Epithelial cell of proximal tubule (primary cell): Measurements from ENCODE around the gene PRICKLE1.

DNA sequence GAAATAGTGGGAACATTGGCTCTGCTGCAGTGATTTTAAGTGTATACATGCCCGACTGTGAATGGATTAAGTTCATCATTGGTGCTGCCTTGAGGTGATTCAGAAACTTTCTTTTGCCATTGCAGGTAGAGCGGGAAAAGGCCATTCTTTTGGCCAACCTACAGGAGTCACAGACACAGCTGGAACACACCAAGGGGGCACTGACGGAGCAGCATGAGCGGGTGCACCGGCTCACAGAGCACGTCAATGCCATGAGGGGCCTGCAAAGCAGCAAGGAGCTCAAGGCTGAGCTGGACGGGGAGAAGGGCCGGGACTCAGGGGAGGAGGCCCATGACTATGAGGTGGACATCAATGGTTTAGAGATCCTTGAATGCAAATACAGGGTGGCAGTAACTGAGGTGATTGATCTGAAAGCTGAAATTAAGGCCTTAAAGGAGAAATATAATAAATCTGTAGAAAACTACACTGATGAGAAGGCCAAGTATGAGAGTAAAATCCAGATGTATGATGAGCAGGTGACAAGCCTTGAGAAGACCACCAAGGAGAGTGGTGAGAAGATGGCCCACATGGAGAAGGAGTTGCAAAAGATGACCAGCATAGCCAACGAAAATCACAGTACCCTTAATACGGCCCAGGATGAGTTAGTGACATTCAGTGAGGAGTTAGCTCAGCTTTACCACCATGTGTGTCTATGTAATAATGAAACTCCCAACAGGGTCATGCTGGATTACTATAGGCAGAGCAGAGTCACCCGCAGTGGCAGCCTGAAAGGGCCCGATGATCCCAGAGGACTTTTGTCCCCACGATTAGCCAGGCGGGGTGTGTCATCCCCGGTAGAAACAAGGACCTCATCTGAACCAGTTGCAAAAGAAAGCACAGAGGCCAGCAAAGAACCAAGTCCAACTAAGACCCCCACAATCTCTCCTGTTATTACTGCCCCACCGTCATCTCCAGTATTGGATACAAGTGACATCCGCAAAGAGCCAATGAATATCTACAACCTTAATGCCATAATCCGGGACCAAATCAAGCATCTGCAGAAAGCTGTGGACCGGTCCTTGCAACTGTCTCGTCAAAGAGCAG is 71.7 kb upstream of the FGD4 start:
- RAMPAGE, long total RNA: no peak
- RRBS: 97% methylated on average over 4 of the region's 20 CpGs

- RAMPAGE, long total RNA: no peak
- RRBS: no CpG with 5 or more reads among the region's 1 CpG
These were observed 56.4 kb downstream of the FGD4 start for GRCh38 chr12:32455793-32456159.

DNA sequence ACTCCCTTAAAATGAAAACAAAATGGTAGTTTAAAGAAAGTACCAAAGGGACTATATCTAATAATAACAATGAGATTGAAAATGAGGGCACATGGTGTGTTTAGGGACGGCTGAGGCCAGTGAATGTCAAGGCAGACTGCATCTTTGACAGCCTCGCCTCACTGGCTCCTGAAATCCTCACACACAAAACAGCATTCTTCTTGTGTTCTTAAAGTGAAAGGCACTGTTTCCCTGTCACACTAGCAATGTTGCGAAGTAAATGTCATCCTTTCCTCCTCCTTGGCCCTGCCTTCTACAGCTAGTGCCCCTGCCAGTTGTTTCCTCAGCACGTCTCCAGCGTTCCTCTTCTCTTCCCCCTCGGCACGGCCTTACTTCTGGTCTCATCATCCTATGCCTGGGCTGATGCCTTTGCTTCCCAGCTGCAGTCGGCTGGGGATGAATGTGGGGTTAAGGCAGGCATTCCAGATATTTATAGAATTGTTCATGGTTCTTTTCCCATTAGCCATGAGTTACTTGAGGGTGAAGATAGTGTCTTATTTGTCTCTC is 129.4 kb upstream of the DNM1L start:
- RAMPAGE, long total RNA: no peak
- RRBS: no CpG with 5 or more reads among the region's 8 CpGs

GRCh38 chr12:34347164-34347872 is 325.0 kb downstream of the ALG10 start:
- RAMPAGE, long total RNA: no peak
- RRBS: 77% methylated on average over 9 of the region's 44 CpGs

- RAMPAGE, long total RNA: no peak
- RRBS: 61% methylated on average over 7 of the region's 28 CpGs
These were observed 325.8 kb downstream of the ALG10 start for GRCh38 chr12:34348074-34348609.

DNA sequence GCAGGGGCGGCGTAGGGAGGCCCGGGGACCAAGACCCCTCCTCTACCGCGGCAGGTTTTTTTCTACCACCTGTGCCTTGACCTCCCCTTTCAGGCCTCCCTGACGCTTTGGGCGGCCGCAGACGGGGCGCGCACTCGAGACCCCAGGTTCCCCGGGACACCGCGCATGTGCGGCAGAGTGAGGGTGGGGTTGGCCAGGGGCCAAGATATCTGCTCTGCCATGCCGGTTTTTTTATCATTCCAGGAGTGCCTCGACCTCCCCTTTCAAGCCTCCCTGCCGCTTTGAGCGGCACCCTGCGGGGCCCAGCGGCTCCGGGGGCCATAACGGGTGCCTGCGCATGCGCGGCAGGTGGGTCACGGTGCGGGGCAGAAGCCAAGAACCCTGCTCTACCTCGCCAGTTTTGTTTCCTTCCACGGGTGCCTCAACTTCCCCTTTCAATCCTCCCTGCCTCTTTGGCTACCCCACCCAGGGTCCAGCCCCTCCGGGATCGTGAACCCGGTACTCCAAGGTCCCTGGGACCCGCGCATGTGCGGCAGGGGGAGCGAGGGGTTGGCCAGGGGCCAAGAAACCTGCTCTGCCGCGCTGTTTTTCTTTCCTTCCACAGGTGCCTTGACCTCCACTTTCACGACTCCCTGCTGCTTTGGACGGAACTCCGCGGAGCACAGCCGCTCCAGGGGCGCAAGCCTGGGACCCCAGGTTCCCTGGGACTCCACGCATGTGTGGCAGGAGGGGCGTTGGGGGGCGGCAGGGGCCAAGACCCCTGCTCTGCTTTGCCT is 328.2 kb downstream of the ALG10 start:
- RAMPAGE, long total RNA: no peak
- RRBS: 71% methylated on average over 9 of the region's 49 CpGs

DNA sequence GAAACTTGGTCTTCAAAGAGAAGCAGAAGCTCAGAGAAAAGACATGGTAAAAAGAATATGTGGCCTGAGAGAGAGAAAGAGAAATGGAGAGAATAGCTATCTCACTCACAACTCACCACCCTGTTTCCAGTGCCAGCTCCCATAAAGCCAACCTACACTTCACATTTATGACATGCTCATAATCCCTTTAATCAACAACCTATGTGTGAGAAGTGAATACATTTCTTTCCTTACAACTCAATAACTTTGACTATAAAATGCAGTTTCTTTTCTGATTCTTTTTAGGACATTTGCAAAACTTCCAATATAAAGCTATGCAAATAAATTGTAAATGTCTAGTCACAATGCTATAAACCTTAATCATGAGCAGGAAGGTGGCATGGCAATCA is 67.1 kb downstream of the CPNE8 start:
- RAMPAGE, long total RNA: no peak

DNA sequence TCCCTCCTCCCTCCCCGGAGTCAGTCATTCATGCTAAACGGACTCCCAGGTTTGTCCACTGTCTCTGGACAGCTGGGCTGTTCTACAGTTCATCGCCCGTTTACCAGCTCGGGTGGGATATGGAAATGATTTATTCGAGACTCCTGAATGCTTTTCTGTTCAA is 726 bp upstream of the KIF21A start:
- RAMPAGE, long total RNA: no peak
- RRBS: no CpG with 5 or more reads among the region's 6 CpGs

DNA sequence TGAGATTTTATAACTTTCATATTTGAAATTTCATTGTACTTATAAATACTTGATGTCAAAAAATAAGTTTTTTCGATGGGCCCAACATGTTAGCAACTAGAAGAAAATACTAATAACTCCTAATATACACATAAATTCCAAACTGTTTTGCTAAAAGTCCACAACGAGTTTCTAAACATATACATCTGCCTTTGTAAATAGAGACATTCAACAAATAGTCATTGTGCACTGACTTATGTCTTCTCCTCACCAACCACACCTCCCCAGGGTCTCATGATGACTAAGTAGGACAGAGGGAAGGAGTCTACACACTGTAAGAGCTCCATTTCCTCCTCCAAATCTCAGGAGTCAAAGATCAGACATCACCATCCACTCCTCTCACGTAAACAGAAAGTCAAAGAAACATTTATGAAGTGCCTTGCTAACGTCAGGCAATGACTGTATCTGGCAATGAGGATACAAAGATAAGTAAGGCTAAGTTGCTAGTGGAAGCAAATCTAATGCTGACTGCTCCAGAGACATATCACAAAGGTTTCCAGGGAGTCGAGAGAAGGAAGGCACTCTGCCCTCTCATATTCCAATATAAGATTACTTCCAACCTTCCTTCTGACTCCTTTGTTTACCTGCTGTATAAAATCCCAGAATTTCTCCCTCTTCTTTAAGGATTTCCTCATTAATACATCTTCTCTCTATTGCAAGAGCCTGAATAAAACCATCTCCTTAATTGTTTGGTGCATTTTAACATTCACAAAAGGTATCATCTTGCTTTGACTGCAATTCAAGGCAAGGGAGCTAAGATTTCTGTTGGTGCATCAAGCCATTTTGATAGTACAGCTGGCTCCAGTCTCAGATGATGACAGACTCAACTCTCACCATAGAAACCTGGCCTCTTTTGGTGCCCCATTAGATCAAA is 88.8 kb downstream of the SLC2A13 start:
- RAMPAGE, long total RNA: no peak
- RRBS: no CpG with 5 or more reads among the region's 5 CpGs

- RAMPAGE, long total RNA: no peak
- RRBS: no CpG with 5 or more reads among the region's 3 CpGs
These were observed 15.7 kb downstream of the LRRK2 start for GRCh38 chr12:40240335-40241084.

DNA sequence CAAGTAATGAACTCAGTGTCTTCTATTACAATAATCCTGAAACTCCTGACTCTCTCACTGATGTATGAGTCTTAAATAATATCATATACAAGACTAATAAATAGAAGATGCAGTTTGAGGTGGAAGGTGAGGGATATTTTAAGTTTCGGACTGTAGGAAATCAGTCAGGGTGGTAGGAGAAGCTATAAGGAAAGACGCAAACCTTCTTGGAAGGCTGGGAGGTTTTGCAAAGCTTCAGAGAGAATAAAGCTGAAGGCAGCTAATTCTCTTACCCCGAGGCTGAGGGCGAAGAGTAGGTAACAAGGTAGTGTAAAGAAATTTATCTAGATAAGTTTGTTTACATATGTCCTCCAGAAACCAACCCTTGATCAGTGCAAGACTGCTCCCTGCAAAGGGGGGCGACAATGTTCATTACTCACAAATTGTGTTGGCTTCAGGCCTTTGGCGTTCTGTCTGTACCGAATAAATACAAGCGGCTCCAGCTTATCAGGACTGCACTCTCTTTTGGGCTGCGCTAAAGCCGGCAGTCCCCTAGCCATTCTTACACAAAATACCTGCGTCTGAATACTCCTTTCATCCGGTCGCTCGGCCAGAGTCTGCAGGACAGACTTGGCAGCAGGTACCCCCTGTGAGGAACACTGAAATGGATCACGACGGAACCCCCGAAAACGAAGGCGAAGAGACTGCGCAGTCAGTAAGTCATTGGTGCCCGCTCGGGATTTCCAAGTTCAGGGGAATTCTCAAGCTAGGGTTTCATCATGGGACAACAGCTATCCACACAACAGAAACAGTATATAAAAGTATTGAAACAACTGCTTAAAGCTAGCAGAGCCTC is 116.3 kb downstream of the PPHLN1 start:
- RAMPAGE, long total RNA: no peak
- RRBS: 100% methylated on average over 2 of the region's 22 CpGs

DNA sequence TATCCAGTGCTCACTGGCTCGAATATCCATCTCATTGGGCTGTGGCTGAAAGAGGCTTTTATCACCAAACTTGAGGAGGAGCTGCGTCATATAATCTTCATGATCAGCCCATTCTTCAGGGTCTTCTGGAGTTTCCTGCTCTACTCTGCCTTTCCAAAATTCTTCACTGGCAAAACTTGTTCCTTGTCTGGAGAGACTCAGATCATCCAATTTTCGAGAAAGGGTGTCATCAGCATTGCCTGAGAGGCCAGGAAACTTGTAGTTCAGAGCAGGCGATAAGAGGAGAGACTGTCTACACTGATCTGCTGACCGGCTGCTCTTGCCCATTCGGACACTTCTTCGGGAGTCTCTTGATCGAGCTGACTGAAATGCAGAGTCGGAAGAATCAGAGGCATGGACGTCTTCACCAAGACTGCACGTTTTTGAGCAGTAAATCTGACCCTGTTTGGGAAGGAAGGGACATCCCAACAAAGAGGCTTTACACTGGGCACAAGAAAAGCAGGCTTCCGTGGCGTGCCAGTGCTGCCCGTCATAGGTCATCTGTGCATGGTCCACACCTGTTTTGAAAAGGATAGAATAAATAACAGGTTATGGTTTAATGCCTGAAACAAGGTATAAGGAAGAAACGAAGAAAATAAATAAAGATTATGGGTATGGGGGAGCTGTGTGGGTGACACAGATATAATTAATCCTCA is 124.7 kb downstream of the PRICKLE1 start:
- RAMPAGE, long total RNA: no peak
- RRBS: no CpG with 5 or more reads among the region's 15 CpGs

DNA sequence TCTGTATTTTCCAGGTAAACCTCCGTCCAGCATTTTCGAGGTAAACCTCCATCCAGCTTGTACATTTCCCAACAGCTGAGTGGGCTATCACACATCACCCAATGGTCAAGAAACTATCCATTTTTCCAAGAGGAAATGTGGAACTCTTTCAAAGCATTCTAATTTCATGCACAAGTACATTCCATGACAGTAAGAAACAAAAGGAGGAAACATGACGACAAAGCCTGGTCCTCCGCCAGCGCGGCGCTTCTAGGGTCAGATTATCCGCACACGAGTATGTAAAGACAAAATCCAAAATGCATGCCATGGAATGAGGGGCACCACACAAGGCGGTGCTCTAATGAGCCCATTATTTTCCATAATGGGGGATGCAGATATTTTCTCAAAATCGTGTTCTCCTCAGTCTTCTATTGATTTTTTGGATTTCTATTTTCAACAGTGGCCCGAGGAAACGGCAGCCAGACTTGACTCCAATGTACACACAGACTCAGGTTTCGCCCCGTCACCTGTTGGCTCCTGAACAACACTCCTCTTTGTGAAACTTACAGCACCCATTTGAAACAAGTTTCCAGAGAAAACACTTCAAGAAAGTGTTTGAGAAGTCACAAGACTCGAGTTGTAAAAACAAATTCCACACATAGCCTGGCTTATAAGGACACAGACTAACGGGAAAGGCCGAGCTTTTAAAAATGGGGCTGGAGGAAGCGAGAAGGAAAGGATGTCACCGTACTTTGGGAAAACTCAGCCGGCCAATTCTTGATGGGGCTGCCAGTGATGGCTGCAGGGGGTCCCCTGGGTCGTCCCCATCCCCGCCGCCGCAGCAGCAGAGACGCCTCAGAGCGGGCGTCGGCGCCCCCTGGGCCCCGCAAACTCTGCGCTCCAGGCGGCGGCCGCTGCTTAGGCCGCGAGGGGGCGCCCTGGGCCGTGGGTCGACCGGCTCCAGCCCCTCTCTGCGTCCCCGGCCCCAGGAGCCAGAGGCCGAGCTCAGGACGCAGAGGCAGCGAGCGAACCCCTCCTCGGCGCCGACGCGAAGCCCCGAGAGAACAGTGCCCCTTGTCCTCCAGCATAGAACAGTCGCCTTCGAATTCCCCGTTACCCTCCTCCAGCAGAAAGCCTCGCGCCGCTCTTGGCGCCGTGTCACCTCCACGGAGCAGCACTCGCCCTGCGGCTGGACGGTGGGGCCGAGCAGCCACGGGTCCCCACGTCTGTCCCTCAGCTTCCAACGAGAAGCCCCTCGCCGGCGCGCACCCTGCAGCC is 107.1 kb downstream of the PRICKLE1 start:
- RAMPAGE, long total RNA: no peak
- RRBS: 3% methylated on average over 3 of the region's 73 CpGs

- RAMPAGE, long total RNA: no peak
- RRBS: 1% methylated on average over 50 of the region's 118 CpGs
These were observed at the start of gene PRICKLE1 for GRCh38 chr12:42589469-42590523. TSS of gene PRICKLE1 (minus strand) at chr12:42589746.

GRCh38 chr12:42691788-42692592 is 102.4 kb upstream of the PRICKLE1 start:
- RAMPAGE, long total RNA: no peak
- RRBS: no CpG with 5 or more reads among the region's 9 CpGs

GRCh38 chr12:42756956-42757525 is 167.5 kb upstream of the PRICKLE1 start:
- RAMPAGE, long total RNA: no peak
- RRBS: no CpG with 5 or more reads among the region's 7 CpGs

DNA sequence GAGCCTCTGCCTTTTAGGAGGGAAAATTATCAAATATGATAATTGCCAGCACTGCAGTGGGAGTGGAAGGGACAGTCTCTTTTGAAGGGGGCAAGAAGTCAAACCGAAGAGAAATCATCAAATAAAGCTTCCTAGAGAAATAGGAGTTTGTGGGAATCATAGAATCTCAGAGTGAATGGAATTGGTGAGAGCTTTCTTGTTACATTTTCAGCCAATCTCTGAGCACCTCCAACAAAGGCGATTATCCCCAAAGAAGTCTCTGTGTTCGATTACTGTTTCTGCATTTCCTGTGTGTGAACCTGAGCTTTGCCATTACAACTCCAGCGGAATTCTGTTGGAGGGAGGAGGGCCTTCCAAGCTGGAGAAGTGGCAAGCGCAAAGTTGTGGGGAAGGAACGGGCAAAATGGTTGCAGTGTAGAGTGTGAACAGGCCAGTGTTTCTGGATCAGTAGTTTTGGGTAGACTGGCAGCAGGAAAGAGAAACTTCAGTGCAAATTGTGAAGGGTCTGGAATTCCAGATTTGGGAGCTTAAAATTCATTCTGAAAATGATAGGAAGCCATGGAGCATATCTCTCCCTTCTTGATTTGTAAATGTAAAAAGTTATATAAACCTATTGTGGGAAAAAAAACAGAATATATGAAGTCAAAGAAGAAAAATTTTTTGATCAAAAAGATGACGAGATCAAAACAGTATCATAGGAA is 23.2 kb downstream of the TMEM117 start:
- RAMPAGE, long total RNA: no peak
- RRBS: no CpG with 5 or more reads among the region's 7 CpGs

GRCh38 chr12:43936348-43937216 is 100.7 kb downstream of the TMEM117 start:
- RAMPAGE, long total RNA: no peak
- RRBS: no CpG with 5 or more reads among the region's 3 CpGs

DNA sequence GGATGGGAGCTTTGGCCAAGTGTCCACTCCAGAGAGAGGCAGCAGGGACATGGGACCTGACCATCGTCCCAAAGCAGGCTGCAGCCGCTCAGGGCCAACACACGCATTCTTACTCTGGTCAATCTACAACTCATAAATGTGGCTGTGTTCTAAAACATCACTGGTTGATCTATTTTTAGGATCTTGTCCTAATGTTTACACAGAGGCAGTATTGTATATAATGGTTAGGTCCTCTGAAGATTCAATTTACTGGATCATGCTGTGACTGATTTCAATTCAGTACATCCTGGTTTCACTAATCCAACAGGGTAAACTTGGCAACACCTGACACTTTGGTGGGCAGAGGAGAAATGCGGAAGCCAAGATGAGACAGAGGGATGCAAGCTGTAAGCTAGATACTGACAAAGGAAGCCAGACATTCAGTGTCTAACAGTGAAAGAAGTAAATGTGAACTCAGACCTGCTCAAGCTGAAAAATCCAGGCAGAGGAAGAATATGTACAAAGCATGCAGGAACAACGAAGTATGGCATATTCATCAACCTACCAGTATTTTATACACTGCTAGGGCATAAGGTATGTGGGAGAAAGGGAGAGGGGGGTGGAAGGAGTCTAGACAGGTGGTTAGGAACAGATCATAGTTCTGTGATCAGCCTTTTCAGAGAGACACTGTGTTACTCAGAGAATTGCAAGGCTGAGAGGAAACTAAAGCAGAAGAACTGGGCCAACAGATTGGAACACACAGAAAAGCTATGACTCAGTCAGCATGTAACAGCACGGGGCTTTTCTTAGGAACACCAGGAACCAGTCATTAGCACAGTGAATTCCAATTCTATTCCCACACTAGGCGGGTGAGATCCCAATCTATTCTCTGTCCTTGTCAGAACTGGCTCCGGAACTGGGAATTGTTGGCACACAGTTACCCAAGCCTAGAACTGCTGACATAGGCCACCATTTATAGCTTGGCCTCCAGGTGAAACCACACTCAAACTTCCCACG is 40.4 kb downstream of the NELL2 start:
- RAMPAGE, long total RNA: no peak
- RRBS: no CpG with 5 or more reads among the region's 9 CpGs

DNA sequence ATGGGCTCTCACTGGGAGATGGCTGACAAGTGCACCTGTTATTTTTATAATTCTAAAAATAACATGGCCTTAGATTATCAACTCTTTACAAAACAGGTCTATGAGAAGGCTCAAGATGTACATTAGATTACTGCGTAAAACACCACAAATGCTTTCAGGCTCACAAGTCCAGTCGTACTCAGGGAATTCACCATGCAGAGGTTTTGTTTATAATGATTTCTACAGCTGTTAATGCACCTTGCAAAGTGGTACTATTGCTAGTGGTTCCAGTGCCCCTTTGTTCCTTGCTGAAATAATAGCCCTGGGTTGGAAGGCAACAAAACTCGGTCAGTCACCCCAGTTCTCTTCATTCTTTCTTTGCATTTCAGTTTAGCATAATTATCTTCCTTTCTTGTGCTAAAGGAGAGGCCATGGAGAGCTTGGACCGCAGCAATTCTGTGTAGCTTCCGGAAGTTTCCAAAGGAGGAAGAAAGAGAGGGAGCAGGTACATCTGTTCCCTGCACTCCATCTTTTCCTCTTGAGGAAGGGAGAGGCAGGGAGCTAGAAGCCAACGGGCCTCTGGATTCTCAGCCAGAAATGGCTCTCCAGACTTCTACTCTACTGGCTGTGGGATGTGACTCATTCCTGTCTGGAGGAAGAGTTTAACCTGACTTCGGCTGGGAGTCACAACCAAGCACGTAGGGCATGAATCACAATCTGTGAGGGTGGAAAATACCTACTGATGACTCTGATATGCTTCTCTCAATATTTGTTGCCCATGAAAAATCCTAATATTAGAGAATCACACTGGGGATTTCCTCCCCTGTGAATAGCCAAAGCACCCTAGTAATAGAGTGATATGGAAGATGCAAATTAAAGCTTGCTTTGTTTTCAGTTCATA is 16.8 kb downstream of the ANO6 start:
- RAMPAGE, long total RNA: no peak
- RRBS: no CpG with 5 or more reads among the region's 8 CpGs